Epithelial cell of alveolus of lung (primary cell): ENCODE measurements around a stretch of chr14.

GRCh38 chr14:90453152-90454097 lies 56.6 kb downstream of the CALM1 start:
- RAMPAGE, long total RNA, result no peak
- RRBS, result 29% methylated on average over 4 of the region's 24 CpGs

- RAMPAGE, long total RNA, result no peak
- RRBS, result no CpG with 5 or more reads among the region's 10 CpGs
Measured at GRCh38 chr14:90511889-90512481, 115.2 kb downstream of the CALM1 start.

GRCh38 chr14:90626584-90627004 lies 189.6 kb downstream of the TTC7B start:
- RAMPAGE, long total RNA, result no peak
- RRBS, result no CpG with 5 or more reads among the region's 7 CpGs

GRCh38 chr14:90726624-90727223 lies 89.5 kb downstream of the TTC7B start:
- RAMPAGE, long total RNA, result no peak
- RRBS, result no CpG with 5 or more reads among the region's 16 CpGs

DNA sequence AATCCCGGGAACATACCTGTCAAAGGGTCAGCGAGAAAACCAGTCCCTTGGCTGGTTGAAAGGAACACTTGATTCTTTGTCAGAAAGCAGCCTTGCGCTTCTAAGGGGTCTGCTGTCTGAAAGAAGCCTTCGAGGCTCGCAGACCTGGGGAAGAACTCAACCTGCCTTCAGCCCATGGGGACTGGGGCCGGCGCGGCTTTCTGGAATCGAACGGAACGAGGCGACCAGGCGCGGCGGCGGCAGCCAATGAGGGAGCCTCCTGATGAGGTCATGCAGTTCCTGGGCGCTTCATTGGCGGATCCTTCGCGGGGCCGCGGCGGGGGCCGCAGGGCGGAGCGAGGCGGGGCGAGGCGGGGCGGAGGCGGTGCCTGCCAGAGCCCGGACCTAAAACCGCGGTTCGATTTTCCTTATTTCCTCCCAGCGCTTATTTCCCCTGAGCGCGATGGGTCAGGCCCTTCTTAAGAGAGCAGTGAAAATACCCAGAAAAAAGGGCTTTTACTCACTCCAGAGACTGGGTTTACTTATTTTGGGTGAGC lies 11.8 kb upstream of the TTC7B start:
- RAMPAGE, long total RNA, result no peak
- RRBS, result no CpG with 5 or more reads among the region's 38 CpGs

GRCh38 chr14:91075581-91075831 lies 15.1 kb upstream of the RPS6KA5 start:
- RAMPAGE, long total RNA, result no peak
- RRBS, result 98% methylated on average over 1 of the region's 2 CpGs

GRCh38 chr14:91090572-91091179 lies 23.2 kb upstream of the DGLUCY start:
- RAMPAGE, long total RNA, result no peak
- RRBS, result no CpG with 5 or more reads among the region's 1 CpG

GRCh38 chr14:91113404-91113925 lies 408 bp upstream of the DGLUCY start:
- RAMPAGE, long total RNA, result no peak
- RRBS, result no CpG with 5 or more reads among the region's 4 CpGs

- RAMPAGE, long total RNA, result no peak
- RRBS, result no CpG with 5 or more reads among the region's 11 CpGs
Measured at GRCh38 chr14:91115561-91116558, 2.0 kb downstream of the DGLUCY start.

- RAMPAGE, long total RNA, result no peak
- RRBS, result 35% methylated on average over 4 of the region's 11 CpGs
Measured at GRCh38 chr14:91127318-91128163, 13.7 kb downstream of the DGLUCY start.

DNA sequence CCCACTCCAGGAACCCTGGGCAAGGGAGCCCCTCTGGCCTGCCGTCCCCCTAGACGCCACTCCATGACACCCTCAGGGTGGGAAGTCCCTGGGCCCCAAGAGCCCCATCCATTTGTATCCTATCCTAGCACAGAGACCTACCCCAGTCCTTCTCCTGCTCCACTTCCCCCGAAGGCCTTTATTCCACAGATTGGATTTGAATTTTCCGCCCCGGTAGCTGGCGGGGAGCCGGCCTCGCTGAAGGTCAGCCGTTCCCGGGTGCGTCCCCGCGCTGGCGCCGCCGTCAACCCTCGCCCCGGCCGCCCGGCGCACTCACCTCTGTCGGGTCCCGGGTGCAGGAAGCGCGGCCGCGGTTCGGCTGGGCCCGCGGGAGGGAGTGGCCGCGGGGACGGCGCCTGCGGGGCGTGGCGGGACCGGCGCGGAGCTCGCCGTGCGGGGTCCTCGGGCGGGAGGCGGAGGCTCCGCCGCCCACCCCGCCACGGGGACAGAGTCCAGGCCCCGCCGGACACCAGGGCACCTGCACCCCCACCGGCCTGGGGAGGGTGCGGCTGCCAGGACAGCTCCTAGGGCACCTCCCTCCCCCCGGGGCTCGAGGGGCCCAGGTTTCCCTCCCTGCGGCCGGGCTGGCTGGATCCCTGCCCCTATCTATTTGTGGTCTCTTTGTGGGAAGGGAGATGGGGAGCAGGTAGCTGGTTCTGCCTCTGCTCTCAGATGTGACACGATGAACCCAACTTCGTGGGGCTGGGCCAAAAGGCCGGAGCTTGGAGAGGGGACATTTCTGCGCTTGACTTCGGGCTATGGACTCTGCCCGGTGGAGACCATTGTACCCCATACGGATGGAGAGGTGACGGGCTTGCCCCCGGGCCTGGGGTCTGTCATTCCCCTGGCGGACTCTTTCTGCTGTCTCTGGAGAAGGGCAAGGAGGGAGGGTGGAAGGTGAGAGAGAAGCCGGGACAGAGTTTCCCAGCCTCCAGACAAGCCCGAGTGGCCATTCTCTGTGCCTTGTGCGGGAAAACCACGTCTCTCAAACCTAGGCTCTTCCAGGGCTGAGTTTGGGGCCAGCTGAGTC lies 20.0 kb upstream of the GPR68 start:
- RAMPAGE, long total RNA, result no peak
- RRBS, result 11% methylated on average over 45 of the region's 72 CpGs

DNA sequence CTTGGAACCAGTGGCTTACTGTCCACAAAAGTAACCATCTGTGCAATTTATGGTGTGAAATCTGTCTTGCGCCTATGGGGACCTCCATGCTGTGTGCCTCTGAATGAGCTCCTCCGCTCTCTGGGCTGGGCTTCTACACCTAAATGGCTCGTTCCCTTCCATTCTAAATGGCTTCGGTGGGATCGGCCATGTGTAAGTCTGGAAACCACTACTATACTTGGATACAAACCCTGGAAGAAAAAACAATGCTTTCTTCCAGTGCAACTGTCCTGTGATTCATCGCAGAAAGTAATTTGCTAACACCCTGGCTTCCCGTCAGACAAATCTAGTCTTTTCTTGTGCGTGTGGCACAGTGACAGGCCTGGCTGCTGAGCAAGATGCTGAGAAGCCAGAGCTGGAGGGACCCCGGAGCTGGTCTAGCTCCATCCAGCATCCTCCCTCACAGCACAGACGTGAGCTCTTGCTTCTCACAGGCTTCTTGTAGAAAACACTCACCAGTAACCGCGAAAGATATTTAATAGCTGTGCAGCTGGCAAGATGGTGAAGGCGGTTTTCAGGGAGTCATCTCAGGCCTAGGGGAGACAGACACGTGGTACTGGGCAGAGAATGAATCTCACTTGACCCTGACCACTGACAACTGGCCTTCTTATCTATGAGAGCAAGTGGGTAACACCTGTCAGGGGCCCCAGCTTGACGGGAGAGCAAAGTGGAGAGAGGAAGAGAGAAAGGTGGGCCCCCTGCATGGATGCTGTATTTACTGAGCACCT lies 63.5 kb downstream of the CCDC88C start:
- RAMPAGE, long total RNA, result no peak
- RRBS, result no CpG with 5 or more reads among the region's 15 CpGs

DNA sequence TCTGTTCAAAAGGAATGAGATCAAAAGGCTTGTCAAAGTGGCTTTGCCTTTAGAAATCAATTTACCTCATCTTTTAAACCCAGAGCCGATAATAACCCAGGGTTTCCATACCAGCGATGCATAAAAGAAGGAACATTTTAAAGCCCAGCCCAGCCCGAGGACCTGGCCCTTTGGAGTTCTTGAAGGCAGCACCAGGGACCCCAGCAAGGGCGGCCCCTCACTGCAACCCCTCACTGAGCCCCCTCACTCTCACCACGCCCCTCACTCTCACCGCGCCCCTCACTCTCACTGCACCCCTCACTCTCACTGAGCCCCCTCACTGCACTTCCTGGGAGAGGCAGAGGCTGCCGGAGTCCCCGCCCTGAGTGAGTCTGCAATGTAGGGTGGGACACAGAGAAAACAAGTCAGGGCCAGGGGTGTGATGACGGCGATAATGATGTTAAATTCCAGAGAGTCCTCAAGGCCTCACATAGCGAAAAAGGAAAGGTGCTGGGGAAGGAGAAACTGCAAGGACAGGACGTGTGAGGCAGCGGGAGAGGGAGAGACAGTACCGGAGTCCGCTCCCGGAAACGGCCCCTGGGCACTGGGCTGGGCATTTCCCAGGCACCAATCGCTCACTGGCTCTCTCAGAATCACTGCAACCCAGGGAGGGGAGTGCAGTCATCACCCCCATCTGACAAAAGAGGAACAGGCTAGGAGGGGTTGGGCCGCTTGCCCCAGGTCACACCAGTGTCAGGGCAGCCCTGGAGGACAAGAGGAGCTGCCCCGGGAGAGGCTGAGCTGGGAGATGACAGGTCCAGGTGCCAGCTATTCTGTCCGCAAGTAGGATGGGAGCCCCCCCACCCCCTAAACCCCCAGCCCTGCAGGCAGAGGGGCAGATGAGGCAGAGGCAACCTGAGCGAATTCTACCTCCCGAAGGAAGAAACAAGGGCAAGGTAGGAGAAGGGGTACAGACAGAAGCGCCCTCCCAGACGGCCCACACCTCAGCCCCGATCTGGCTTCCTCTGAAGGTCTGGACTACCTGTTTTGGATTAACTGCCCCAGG lies 24.8 kb downstream of the CCDC88C start:
- RAMPAGE, long total RNA, result no peak
- RRBS, result no CpG with 5 or more reads among the region's 27 CpGs

DNA sequence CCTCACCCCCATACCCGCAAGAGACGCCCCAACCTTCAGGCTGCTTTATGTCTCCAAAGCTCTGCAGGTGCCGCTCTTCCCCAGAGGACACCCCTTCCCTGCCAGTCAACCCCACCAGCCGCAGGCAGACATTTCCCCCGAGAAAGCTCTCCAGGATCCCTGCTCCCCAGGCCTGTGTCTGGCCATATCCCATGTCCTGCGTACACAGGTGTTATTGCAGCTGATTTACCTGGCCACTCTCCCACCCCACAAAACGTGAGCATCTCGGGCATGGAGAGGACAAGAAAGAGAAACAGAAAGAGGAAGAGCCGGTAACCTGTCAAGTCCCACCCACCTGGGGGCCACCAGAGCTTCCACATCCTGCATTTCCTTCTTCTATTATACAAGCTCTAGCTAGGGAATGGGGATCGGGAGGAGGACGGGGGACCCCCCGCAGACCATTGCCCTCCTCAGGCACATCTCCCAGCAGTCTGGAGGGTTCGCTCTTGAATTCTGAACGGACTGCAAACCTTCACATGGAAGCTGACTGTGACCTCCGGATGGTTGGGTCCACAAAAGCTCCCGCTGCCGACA lies 17.6 kb downstream of the CCDC88C start:
- RAMPAGE, long total RNA, result no peak
- RRBS, result 87% methylated on average over 3 of the region's 17 CpGs

DNA sequence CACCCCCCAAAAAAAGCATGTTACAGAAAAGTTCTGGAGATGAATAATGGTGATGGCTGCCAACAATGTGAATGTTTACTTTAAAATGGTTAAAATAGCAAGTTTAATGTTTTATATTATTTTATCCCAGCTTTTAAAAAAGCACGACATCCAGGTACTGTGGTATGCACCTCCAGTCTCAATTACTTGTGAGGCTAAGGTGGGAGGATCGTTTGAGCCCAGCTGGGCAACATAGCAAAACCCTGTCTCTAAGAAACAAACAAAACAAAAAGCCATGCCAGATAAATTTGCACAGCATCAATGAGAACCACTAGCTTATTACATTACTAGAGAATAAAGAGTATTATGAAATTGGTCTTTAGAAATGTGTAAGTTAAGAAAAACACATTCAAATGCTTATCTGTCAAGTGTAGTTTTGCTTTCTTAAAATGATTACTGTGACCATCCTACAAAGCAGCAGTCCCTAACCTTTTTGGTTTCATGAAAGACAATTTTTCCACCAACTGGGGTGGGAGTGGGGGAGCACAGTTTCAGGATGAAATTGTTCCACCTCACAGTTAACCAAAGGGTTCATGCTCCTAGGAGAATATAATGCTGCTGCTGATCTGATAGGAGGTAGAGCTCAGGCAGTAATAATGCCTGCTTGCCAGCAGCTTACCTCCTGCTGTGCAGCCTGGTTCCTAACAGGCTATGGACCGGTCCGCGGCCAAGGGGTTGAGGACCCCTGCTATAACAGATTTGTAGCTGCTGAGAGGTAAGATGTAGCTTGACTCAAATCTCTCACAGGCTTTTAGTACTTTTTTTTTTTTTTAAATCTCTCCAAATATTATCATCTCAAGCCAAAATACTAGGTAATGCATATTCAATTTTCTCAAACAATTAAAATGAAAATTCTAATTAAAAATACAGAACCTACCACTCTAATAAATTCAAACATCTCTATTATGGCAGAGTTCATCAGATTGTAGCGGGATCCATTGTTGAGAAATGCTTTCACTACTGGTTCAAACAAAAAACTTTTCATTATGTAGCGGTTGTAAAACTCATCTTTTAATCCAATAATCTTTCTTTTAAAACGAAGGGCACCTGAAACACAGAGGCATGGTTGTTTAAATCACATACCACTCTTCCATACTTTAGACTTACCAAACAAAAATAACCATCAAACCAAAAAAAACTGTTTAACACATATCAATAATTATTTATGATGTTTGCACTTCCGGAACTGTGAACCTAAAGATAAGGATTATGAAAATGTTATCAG lies 45.3 kb downstream of the PPP4R3A start:
- RAMPAGE, long total RNA, result no peak
- RRBS, result no CpG with 5 or more reads among the region's 9 CpGs

DNA sequence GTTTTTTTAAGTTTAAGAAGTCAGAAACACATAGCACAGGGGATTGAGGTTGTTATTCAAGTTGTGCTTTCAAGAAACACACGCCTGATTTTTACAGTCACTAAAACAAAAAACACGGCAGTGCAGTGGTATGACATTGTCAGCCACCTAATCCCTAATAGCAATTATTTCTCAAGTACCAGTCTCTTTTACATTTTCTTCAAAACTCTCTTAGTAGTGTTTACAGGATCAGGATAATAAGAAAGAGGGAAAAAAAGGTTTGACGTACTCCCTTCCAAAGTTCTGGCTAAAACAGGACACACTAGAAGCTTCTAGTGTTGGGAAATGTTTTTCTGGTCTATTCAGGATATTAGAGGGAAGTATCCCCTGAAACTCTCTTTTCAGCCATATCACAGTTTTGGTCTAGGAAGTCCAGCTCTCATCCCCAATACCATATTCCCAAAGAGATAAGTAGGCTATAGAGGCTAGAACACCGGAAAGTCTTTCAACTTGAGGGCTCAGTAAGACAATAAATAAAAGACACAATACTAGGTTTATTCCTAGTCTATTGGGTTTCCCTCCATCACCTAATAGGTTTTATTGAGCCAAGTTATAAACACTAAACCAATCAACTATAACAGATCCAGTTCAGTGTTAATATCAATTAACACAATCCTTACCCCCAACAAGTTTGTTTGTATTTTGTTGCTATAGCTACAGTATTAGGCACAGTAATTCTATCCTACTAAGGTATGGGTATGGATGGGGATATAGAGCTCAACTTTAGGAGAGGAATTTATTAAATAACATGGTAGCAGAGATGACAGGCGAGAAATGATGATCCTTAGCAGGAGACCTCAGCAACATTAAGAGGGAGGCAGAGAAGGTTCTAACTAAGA lies 13.6 kb downstream of the PPP4R3A start:
- RAMPAGE, long total RNA, result no peak
- RRBS, result no CpG with 5 or more reads among the region's 5 CpGs

GRCh38 chr14:91645920-91646501 lies 85.9 kb downstream of the CATSPERB start:
- RAMPAGE, long total RNA, result no peak
- RRBS, result no CpG with 5 or more reads among the region's 24 CpGs

DNA sequence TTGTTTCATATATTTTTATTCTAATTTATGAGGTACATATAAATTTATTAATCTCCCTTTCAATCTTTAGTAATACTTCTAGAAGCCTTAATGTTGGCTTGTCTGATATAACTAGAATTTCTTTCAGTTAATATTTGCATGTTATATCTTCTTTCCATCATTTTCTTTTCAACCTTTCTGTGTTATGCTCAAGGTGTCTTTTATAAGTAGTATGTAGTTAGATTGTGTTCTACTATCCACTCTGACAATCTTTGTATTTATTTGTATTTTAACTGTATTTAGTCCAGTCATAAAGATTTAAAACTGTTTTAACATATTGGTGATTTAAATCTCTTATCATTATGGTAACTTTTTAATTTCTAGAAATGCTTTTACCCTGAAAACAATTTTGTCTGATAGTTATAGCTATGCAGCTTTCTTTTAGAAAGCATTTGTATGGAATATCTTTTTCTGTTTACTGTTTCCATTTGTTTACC lies 40.8 kb downstream of the TC2N start:
- RAMPAGE, long total RNA, result no peak

DNA sequence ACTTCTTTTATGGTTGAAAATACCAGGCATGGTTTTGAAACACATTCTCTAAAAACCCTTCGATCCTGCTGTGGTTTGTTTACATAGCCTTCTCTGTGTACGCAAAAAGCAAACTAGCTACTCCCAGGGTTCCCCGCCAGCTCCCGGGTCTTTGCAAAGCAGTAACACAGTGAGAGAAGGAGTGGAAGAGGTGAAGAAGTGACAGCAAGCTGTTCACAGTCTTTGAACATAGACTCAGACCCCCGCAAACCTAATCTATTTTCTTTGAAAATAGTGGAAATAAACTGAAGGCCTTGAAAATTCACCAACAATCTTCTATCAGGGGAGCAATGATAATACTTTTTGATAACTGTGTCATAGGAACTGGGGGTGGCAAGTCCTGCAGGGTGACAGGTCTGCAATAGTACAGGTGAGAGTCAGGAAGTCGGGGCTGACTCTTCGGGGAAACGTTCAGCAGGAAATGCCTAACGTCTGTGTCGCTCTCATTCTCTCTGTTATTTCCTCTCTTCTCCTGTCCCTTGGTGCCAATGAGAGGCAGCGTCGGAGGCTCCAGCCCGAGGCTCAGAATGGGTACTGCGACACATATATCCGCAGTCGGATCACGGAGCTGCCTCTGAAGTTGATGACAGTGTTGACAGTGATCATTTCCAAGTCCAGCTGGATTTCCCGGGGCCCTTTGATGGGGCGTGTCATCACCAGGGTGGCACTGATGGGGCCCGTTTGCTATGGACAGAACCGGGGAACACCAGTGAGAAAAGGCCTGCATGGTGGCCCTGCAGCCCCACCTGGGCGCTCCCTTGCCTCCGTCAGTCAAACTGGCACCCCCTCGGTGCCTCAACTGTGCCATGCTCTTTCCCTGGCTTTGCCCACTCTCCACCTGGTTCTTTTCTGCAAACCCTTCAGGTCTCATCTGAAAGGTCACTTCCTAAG lies 2.6 kb upstream of the TC2N start:
- RAMPAGE, long total RNA, result no peak
- RRBS, result 75% methylated on average over 4 of the region's 24 CpGs

DNA sequence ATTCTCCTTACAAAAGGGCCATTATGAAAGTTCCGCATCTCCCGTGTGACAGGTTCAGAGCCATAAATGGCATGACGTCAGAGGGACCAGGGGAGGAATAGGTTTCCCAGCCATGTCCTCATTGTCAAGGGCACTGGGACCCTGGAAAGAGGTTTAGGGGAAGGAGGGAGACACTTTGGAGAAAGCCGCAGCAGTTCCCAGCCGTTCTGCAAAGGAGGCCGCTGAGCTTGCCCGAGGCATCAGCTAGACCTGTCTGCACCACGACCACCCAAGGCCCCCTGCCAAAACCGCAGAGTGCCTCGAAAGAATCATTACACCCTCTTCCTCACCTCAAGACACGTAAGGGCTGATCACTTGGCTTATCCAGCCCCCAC lies 12.4 kb downstream of the FBLN5 start:
- RAMPAGE, long total RNA, result no peak
- RRBS, result no CpG with 5 or more reads among the region's 11 CpGs